Aorta (tissue), 1 donor: ENCODE results near the gene VAMP8.

DNA sequence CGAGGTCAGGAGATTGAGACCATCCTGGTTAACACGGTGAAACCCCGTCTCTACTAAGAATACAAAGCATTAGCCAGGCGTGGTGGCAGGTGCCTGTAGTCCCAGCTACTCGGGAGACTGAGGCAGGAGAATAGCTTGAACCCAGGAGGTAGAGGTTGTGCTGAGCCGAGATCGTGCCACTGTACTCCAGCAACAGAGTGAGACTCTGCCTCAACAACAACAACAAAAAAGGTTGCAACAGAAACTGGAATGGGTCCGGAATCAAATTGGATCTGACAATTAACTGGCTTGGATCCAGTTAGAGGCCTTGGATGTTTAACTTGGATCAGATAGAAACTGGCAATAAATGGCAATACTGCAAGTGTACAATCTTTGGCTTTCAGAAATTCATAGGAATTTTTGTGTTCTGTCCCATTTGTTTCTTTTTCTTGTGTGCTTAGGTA is 56.6 kb upstream of the MAT2A start:
- PRO-cap: no peak

DNA sequence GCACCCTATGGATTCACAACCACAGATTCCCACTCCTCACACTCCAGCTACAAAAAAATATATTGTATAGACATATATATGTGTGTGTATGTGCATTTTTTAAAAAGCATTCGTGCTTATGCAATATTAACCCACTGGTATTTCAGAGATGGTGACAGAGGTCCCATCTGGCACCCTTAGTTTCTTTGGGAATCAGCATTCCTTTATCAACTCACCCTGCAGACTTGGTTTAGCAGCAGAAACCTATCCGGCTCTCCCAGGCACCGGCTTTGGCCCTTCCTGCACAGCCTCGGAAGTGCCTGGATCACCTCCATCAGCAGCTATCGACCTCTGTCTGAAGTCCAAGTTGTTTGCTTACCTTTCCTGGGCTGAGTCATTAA is 22.5 kb upstream of the MAT2A start:
- PRO-cap: no peak

- PRO-cap: no peak
Observed at GRCh38 chr2:85558767-85559302, 2.5 kb downstream of the GGCX start.

GRCh38 chr2:85577124-85577719 is at the start of gene VAMP8:
Gene VAMP8 (plus strand): TSS chr2:85577586.
- PRO-cap: no peak

- PRO-cap: no peak
Observed at GRCh38 chr2:85585708-85586229, 1.5 kb downstream of the VAMP5 start.

DNA sequence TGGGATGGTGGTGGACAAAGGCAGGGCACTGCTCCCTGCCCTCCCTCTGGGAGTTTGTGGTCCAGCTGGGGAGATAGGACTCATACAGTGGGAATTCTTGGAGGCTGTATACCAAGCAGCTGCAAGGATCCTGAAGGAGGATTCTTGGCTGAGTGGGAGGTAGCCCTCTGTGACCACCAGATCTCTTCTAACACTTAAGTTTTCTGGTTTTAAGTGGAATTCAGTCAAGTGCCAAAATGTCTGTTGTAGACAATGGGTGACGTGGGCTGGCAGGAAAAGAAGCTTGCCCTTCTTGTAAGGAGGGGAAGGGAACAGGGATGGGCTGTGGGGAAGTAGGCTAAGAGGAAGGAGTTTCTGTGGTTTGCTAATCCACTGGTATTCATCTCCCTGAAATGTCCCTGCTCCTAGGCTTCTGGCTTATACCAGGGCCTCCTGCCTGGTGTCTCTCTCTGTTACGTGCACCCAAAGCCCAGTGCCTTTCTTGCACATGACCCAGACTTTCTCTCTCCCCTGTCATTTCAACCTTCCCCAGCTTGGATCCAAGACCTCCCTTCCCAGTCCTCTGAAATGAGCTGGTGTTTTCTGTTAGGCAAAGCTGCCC is 5.1 kb upstream of the RNF181 start:
- PRO-cap: no peak

GRCh38 chr2:85660916-85661958 is 6.8 kb downstream of the SFTPB start:
- PRO-cap: no peak

DNA sequence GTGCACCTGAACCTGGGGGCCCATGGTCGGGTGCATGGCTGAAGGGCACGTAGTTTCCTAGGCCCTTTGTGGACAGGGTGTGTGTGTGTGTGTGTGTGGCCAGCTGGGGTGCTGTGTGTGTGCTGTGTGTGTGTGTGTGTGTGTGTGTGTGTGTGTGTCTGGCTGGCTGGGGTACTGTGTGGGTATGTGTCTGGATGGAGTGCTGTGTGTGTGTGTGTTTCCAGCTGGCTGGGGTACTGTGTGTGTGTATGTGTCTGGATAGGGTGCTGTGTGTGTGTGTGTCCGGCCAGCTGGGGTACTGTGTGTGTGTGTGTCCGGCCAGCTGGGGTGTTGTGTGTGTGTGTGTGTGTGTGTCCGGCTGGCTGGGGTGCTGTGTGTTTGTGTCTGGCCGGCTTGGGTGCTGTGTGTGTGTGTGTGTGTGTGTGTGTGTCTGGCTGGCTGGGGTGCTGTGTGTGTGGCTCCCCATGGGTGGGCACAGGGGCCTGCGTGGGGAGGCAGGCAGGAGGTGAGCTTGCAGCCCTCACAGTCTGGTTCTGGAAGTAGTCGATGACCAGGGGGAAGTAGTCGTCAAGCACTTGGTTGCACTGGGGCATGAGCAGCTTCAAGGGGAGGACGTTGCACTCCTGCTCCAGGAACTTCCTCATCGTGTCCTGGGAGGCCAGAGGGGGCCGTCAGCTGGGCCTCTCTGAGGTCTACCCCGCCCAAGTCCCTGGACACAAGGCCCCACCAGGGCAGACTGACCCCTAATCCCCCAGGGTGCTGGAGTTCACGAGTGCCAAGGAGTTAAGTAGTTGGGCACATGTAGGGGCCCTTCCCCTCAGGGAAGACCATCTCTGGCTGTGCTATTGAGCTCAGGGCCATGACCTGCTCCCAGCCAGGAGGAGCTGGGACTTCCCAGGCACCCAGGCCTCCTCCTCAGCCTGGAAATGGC is 1.6 kb downstream of the SFTPB start:
- PRO-cap: no peak

DNA sequence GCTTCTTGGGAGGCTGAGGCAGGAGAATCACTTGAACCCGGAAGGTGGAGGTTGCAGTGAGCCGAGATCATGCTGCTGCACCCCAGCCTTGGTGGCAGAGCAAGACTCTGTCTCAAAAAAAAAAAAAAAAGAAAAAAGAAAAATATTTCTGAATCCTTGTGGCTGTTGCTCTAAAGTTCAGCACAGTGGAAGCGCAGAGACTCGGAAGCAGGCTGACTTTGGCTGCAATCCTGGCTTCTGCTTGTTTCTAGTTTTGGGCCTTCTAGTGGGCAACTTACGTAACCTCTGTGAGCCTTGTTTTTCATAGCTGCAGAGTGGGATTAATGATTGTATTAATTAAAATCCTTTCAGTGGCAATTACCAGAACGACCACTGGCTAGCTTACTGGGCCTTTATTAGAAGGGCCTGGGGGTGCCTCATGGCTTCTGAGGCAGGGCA is 28.4 kb downstream of the GNLY start:
- PRO-cap: no peak

- PRO-cap: no peak
Observed at GRCh38 chr2:85727814-85728849, 25.7 kb upstream of the ATOH8 start.

DNA sequence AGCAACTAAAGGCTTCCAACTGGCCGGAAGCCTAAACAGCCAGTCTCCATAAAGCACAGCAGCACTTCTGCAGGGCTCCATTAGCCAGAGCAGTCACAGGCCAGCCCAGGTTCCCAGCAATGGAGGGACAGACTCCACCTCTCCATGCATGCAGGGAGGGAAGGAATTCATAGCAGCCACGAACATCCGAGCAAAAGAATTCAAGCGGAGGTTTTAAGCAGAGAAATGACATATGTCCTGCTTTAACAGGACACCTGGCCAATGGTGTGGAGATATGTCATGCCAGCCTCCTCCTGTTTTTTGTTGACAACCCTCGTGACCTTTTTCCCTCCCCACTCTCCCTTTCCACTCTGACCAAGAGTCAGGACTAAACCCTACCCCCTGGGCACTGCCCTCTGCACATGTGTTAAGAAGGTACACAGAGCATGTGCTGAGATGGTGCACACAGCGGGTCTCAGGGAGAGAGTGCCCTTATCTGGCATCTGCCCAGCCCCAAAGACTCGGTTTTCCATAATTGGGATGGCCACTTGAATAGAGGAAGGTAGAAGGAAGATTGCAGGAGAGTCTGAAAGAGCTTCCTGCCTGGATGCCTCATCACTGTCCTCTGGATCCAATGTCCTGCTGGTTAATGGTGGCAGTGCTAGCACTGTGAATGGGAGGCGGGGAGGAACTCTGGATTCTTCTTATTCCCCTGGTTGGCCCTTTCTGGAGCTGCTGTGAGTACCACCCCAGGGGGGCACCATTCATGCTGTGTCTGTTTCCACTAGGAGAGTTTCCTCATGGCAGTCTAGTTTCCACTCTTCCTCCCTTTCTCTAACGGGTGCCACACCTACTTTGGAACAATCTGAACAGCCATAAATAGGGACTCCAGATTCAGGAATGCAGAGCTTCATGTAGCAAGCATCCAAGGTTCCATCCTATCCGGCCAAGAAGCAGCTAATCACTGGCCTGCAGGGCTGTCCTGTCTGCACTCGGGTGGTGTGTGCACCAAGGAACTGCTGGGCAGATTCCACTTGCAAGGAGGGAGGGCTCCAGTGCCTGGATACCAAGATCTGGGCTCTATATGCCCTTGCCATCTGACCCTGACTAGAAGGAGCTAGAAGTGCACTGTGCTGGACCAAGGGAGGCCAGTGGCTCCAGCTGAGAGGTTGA is 4.9 kb upstream of the ATOH8 start:
- PRO-cap: no peak

DNA sequence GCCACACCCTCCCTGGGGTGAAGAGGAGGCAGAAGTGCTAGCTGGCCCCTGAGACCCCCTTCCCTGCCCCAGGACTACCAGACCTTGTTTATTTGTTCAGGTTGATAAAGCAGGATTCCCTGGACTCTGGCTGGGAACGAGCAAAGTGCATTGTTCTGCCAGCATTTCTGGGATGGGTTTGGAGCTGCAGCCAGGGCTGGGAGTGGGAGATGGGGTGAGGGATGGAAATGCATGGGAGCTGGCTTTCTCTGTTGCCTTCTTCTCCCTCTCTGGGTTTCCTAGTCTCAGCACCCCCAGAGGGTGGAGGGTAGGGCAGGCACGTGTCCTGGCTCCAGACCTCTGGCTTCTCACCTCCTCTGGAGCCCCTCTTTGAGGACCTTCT is 7.9 kb downstream of the ATOH8 start:
- PRO-cap: no peak

GRCh38 chr2:85861047-85861486 is 27.7 kb downstream of the ST3GAL5 start:
- PRO-cap: no peak

DNA sequence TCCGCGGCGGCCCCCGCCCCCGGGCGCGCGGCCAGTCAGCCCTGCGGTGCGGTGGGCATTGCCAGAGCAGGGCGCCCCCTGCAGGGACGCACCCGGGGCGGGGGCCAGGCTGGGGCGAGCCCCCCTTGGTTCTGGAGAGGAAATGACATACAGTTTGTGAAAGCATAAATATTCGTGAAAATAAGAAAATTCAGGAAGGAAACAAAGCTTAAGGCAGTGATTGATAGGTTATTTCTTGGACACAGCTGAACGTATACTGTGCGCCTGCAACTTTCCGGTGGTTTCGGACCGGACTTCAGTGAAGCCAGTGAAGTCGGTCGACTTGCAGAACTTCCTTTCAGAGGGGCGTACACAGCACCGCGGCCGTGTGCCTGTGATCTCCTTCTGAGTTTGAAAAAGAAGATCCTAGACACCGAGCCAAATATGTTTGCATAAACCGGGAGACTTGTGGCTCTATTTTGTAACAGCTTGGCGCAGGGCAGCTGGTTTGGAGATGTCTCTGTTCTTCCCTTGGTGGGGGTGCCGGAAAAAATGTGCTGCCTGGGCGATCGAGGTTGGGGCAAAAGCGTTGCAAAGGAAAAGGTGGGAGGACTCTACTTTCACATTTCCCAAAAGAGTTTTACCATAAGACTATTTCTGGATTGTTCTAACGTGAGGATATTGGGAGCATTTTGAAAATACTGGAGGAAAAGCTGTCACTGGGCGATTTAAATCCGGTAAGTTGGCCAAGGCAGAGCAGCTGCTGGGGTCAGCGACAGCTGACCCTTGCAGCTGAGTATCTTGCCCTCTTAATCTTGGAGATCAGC is 501 bp upstream of the ST3GAL5 start:
- PRO-cap: bidirectional peak, plus-strand start at position 107 of the sequence, minus-strand start outside the sequence; unidirectional peak, plus-strand start at position 340 of the sequence; bidirectional peak, plus-strand start at position 525 of the sequence, minus-strand start at position 392 of the sequence

DNA sequence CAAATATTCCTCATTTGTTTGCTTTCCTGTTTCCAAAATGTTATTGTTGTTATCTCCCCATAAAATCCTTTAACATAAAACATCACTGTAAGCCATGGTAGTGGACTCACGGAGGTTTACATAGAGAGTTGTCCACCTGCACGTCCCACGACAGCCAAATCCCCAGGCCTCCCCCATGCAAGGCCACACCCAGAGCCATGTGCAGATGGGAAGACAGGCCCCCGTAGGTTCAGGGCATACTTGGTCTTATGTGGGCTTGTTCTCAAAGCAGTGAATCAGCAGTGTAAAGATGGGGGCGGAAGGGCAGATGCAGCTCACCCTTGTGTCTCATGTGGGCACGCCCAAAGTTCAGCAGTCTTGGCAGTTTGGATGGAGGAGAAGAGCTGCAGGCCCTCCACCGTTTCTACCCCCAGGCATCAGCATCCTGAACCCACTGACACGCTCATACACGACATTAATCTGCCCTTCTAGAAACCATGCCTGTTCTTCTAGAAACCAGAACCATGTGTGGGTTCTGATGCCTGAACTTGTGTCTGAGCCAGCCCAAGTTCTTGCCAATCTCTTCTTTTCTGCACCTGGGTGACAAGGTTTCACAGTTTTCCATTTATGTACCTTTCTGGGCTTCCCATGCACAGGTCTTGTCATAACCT is 19.1 kb upstream of the ST3GAL5 start:
- PRO-cap: no peak

DNA sequence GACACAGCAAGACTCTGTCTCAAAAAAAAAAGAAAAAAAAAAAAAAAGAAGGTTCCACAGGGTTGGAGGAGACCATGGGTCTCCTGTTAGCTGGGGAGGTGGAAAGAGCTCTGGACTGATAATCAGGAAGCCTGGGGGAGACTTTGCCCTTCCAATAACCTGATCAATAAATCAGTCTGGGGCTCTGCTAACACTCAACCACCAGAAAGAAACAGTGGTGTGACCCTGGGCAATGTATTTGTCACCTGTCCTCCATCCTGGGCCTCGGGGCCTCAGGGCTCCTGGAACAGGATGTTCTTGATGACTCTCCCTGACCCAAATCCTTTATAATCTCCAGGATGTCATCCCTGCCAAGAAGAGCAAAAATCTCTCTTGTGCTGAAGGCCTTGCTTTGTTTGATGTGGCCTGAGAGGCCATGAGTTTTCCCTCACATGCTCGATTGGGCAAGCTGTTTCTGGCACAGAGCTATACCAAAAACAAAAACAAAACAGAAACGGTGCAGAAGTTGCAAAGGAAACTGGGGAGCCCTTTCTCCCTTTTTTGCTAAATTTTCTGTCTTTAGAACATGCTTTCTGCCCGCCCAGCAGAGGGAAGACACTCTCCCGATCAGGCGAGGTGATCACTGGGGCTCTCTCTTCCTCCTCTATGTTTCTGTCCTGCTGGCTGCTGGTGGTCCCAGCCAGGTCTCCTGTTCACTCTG is 35.7 kb upstream of the ST3GAL5 start:
- PRO-cap: no peak

DNA sequence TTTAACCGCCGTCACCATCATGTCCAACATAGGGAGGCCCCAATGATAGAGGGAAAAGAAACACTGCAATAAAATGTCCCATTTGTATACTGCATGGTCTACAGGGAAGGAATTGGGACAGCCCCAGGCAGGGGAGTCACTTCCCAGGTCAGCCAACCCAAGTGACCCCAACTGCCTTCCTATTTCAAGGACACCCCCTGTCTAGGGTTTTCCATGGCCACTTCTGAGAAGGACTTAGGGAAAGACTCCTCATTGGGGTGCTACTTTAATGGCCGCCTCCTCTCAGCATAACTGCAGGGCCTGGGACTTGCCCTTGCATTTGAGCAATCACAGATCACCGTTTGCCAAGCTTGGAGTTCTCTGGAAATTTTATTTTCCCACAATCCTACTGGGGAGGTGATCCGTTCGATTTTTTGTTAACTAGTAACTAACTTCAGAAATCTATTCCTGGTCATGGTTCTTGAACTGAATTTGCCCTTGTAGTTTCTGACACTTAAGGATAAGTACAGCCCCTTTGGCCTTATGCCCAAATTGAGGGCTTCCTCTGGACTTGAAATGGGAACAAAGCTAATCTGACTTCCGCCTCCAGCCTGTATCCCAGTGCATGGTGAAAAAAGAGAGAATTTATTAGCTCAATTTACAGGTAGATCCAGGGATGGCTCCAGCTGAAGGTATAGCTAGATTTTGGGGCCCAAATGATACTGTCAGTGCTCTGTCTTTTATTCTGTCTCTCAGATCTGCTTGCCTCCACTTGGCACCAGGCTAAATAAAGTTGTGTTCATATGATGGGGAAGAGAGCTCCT is 60.5 kb upstream of the ST3GAL5 start:
- PRO-cap: no peak

DNA sequence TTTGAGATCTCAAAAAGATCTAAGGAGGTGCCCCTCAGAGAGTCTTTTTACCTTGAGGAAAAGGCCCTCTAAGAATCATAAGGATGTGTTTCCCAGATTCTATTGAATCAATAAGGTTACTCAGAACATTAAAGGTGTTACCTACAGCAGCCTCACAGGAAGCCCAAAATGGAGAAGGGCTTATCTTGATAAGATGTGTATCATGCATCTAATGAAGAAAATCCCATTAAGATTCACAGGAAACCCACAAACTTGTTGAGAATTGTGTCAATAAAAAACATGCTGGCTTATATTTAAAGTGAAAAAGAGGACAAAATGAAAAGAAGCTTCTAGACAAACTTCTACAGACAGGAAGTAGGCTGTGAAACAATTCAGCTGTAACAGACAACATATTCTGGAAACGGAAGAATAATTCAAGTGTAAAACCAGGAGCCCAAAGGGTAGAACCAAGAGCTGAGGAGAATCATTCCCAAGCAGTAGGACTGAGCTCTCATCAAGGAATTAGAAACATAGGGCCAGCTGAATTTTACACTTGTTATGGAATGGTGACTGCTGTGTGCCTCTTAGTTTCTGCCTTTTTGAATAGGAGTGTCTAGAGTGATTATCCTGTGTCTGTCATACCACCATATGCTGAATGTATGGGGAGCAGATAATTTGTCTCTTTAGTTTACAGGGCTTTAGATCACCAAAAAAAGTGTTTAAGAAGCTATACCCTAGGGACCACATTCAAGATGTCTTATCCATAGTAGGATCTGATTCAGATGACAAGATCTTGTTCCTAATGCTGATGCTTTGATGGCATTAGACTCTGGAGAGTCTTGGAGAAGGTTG is 9.6 kb downstream of the IMMT start:
- PRO-cap: no peak

GRCh38 chr2:86223129-86224109 is 24.2 kb downstream of the MRPL35 start:
- PRO-cap: unidirectional peak, minus-strand start at chr2:86223219

DNA sequence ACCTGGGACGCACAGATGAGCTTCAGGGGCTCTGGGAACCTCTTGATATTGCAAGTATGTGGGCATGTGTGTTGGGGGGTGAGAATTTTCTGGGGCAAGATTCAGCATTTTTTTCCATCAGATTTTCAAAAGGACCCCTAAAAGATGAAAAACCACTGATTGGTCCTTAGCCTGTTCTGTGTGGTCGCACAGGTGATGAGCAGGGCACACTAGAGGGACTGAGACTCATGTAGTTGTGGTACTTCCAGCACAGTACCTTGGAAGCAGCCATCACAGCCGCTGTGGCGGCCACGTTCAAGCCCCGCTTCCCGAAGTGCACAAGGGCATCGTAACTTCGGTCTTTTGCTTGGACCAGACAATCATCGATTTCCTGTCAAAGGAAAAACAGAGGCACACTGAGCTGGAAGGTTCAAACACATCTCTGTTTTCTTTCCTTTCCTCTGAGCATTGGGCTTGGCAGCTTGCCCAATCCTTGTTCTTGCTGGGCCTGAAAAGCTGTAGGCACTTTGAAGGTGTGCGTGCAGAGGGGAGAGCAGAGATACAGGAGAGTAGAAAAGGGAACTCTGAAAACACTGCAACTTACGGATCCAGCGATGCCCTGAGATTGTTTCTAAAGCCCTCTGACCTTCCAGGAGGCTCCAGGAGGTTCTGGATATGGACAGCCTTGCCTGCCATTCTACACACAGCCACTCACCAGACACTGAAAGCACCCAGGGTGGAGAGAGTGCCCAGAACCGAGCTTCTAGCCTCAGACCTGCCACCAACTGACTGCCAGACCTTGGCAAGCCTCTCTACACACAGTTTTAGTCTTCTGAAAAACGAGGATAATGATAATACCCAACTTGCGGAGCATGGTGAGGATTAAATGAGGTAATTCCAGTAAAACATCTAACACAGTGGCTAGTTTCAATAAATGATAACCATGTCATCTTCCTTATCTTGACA is 52.7 kb downstream of the MRPL35 start:
- PRO-cap: no peak